NT2/D1 (cell line): ENCODE data around the genes ASF1A and TBC1D32.

DNA sequence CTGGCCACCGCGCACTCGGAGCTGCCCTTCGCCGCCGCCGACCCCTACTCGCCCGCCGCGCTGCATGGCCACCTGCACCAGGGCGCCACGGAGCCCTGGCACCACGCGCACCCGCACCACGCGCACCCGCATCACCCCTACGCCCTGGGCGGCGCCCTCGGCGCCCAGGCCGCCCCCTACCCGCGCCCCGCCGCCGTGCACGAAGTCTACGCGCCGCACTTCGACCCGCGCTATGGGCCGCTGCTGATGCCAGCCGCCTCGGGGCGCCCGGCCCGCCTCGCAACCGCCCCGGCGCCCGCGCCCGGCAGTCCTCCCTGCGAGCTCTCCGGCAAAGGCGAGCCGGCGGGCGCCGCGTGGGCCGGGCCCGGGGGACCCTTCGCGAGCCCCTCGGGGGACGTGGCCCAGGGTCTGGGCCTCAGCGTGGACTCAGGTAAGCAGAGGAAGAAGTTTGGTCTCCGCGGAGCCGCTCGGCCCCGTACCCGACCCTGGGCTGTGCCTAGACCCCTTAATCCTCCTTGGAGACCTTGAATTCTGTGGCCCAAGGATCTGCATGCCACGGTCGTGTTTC, 5.4 kb downstream of the VGLL2 start:
- RRBS, 2 experiments: no CpG with 5 or more reads among the region's 73 CpGs

DNA sequence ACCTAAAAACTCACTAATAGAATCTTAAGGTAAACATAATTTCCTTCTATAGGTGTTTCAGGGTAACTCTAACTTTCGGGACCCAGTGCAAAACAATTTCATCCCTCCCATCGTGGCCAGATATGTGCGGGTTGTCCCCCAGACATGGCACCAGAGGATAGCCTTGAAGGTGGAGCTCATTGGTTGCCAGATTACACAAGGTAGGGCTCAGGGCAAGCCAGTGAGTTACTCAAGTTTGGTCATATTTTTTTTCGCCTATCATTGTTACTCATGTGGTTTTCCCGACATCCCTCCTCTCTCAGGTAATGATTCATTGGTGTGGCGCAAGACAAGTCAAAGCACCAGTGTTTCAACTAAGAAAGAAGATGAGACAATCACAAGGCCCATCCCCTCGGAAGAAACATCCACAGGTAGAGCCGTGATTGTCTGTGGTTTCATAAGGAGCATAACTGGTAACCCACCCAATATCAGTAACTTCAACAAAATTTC, 58.2 kb downstream of the DCBLD1 start:
- RRBS, 2 experiments: no CpG with 5 or more reads among the region's 8 CpGs

GRCh38 chr6:117544923-117545788, 57.2 kb downstream of the GOPC start:
- RRBS, 2 experiments: no CpG with 5 or more reads among the region's 5 CpGs

DNA sequence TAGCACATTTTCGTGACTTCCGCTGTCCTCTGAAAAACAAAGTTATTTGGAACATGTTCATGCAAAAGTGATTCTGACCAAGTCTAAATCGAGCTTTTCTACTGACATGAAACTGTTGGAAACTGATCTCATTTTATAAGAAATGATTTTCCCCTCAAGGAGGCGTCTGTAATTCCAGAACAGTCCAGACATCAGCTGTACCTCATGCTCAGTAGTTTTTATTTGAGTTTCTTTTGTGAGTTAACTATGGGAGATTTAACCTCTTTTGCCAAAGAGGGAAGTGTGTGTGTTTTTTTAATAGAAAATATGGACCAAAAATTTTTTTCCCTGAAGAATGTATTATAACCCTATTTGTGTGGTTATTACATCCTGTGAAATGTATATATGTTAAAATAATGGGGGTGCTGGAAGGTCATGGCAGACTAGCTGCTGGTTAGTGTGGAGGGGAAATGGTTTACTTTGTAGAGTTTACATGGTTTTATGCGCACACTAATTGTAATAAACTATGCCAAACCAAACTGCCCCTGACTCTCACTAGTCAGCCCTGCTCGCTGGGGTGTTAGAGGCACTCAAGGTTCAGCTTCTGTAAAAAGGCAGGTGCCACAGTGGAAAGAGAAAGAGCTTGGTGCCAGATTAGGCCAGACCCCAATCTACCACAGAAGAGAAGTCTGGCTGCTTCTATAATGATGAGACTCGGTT, 52.9 kb downstream of the GOPC start:
- RRBS, 2 experiments: no CpG with 5 or more reads among the region's 7 CpGs

DNA sequence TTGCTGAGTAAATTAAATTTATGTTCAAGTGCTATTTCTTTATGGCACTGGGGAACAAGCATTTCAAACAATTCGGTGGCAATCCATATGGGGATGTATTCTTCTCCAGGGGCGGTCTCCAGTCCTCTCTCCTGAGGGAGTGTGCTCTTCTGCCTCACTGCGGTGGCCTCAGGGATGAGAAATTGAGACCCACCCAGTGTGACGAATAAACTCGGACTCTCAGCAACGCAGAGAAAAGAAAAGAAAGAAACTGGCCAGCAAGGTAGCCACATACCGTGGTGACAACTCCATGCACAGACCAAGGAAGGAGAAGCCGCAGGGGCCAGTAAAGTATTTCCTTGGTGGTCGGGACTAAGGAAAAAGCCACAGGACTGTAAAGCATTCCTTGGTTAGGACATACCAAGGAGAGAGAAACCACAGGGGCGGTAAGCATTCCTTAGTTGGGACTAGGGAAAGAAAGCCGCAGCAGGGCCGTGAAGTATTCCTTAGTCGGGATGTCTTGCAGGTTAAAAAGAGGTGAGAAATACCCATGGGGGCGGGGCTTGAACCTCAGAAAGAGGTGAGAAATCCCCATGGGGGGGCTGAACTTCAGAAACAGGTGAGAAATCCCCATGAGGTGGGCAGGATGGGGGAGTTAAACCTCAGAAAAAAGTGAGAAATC, 13.6 kb upstream of the GOPC start:
- RRBS, 2 experiments: no CpG with 5 or more reads among the region's 14 CpGs

GRCh38 chr6:117688661-117689124, 13.4 kb downstream of the NUS1 start:
- RRBS, 2 experiments: no CpG with 5 or more reads among the region's 4 CpGs

DNA sequence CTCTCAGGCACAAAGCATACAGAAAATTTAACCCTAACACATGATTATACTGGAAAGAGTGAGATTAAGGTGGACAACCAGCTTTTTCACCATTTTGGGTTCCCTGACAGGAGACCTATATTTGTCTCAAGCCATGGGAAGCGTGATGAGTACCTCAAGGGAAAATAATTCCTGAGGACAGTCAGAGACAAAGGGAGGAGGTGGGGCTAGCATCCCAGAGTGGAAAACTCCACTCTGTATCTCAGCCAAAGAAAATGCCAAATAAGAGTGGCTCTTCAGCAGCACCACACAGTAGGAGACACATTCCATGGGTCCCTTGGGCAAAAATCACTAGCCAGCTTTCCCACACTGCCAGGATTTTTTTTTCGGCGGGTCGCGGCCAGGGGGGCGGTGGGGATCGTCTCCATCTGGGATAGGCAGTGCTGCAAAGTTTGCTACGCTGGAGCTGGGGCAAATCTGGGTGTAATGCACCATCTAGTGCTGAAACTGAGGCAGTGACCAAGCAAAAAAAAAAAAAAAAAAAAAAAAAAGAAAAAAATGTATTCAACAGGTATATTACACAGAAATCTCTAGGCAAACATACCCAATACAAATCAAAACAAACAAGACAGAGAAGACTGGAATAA, 77.4 kb upstream of the SLC35F1 start:
- RRBS, 2 experiments: no CpG with 5 or more reads among the region's 8 CpGs

- RRBS, 2 experiments: no CpG with 5 or more reads among the region's 13 CpGs
These were observed 436 bp upstream of the CEP85L start for GRCh38 chr6:118651881-118652173.

- RRBS, 2 experiments: no CpG with 5 or more reads among the region's 5 CpGs
These were observed 83.5 kb upstream of the ASF1A start for GRCh38 chr6:118810267-118810973.

GRCh38 chr6:118893504-118894450, at the start of gene ASF1A:
Gene ASF1A (plus strand): TSS chr6:118894152.
- RRBS, 2 experiments: under 1 to 2% methylated on average over 15 to 27 of the region's 62 CpGs

DNA sequence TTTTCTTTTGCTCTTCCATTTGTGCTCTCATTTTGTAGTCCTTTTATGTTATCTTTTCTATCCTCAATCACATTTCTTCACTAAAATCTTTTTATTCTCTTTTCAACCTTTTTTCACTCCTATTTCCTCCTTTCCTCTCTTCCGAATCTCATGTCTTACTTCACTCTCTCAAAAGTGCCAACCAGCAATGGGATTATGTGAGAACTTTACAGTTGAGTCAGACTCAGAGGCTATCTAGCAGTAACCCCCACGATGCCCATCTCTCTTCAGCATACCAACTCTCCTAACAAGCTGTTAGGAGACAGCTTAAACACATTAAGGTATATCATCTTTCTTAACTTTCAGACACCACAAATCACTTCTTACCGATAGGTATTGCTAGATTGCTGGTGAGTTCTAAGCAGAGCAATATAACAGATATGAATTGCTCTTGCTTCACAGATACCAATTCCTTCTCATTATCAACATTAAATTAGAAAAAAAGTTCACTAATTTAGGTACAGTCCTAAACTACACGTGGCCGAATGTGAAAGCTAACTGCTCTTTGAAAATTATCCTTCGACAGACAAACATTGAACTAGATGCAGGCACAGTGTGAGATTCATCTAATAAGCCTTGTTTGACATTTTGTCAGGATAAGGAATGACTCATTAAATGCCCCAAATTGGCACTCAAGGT, 1.3 kb downstream of the FAM184A start:
- RRBS, 2 experiments: no CpG with 5 or more reads among the region's 6 CpGs

DNA sequence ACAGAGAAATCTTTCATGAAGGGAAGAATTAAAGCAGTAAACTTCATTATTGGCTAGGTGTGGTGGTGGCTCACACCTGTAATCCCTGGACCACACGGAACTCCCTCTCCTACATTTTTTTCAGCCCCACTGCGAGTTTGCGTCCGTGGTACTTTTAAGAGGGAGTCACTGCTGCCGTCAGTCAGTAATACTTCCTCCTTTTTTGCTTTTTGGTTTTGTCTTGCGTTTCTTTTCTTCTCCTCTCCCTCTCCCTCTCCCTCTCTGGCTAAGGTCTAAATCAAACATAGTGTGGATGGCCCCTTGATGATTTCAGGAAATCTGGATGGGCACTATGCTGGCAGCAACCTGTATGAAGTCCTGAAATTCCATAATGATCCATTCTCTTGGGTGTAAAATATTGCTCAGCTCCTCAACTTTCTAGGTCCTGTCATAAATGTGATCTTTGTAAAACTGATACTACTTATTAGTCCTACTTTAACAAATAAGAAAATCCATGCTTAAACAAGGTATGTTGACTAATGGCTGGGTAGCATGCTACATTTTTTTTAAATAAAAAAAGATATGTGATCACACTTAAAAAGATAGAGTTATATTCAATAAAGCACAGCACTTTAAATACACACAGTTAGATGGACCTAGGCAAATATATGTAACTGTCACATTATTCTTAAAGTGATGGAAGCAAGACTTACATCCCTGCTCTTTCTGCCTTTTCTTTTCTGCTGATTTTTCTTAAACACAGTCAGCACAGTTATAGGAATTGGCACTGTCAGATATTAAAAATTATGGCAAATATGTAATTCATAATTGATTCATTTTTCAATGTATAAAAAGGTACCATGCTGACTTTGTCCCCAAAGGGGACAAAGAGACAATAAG, 112.0 kb downstream of the MAN1A1 start:
- RRBS, 2 experiments: no CpG with 5 or more reads among the region's 6 CpGs

GRCh38 chr6:119442730-119443336, 93.3 kb upstream of the MAN1A1 start:
- RRBS, 2 experiments: no CpG with 5 or more reads among the region's 12 CpGs

GRCh38 chr6:119493779-119494509, 144.4 kb upstream of the MAN1A1 start:
- RRBS, 2 experiments: no CpG with 5 or more reads among the region's 1 CpG

DNA sequence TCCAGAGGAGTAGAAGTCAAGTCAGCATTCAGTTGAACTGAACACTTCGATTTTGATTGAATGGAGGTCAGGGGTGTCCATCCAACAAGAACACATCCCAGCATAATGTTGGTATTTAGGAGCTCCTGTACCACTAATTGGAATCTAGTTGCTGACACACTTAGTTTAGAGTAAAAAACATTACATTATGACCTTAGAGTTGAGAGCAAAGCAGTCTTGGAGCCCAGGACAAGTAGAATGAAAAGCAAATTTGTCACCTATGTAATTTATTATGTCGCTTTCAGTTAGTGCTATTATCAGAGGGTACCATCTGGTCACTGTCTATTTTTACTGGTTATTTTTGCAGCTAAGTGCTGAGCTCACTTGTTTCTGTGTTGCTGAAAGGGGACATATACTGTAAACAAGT, 148.4 kb upstream of the MAN1A1 start:
- RRBS, 2 experiments: no CpG with 5 or more reads among the region's 2 CpGs

DNA sequence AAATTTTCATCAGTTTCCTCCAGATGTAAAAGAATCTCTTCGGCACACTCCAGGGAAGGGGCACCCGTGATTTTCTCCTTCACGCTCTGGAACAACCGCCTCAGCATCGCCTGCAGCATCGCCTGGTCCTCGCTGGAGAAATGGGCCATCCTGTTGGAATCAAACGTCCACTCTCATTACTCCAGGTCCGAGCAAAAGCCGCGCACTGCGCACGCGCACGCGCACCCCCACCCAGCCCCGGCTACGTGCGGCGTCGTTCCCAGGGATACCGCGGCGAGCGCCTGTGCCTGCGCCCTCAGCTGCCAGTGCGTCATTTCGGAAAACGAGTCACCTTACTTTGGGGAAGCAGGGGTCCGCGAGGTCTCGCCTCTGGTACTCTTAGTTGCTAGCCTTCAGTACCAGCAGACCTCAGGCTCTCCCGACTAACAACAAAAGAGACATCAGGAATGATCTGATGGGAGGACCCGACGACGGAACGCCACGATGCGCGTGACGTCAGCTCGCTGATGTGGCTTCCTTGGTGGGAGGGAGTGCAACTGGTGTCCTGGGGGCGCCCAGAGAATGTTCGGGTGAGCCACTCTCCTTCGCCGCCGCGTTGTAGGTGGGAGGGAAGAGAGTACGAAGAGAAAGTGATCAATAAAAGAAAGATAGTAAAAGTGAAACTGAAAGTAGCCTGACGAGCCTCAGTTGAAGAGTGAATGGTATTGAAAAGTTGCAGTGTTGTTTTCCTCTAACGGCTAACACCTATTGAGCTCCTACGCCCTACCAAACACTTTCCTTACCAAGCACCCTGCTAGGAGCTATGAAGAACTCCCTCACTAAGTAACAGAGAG, at the start of gene TBC1D32:
TSS of gene TBC1D32 (minus strand) at position 199 of the 833 bp plus-strand sequence.
- RRBS, 2 experiments: no CpG with 5 or more reads among the region's 52 CpGs

GRCh38 chr6:121651305-121651938, 216.0 kb downstream of the GJA1 start:
- RRBS, 2 experiments: no CpG with 5 or more reads among the region's 2 CpGs

GRCh38 chr6:122074617-122074824, 324.9 kb upstream of the HSF2 start:
- RRBS, 2 experiments: no CpG with 5 or more reads among the region's 1 CpG